Progenitor cell of endocrine pancreas (in vitro differentiated cells): ENCODE results near the genes TSPY8, TSPY10, USP9Y, VCY1B, HSFY2 and PRY.

DNA sequence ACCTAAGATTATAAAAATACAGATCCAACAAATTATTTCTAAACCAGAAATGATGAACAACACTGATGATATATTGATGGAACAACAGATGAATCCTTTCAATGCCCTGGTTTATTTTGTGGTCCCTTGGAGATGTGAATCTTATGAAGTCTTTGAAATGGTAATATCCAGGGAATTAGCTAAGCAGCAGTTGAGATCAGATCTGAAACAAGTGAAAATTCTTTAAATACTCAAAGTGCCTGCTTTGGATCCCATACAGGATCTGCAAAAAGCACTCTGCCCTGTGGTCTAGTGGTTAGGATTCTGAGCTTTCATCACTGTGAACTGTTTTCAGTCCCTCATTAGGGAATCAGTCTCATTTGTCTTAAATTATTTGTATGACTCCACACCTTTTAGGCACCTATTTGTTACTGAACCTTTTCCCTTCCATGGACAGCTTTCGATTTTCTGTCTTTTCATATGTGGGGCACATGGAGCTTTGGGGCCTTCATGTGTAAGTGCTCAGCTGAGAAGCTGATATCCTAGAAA, 211.3 kb upstream of the TGIF2LY start:
- PRO-cap = no peak

GRCh38 chrY:7172666-7173045, 261.1 kb upstream of the AMELY start:
- PRO-cap = no peak

GRCh38 chrY:7322122-7322566, 410.6 kb upstream of the AMELY start:
- PRO-cap = no peak

GRCh38 chrY:7339283-7340249, 428.0 kb upstream of the AMELY start:
- PRO-cap = no peak

DNA sequence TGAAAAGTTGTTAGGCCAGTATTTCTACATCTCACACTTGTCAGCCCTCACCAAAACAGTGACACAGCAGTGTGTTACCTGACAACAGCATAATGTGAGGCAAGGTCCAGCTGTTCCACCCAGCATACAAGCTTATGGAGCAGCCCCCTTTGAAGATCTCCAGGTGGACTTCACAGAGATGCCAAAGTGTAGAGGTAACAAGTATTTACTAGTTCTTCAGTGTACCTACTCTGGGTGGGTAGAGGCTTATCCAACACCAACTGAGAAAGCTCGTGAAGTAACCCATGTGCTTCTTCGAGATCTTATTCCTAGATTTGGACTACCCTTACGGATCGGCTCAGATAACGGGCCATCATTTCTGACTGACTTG, 469.4 kb upstream of the TSPY4 start:
- PRO-cap = no peak

DNA sequence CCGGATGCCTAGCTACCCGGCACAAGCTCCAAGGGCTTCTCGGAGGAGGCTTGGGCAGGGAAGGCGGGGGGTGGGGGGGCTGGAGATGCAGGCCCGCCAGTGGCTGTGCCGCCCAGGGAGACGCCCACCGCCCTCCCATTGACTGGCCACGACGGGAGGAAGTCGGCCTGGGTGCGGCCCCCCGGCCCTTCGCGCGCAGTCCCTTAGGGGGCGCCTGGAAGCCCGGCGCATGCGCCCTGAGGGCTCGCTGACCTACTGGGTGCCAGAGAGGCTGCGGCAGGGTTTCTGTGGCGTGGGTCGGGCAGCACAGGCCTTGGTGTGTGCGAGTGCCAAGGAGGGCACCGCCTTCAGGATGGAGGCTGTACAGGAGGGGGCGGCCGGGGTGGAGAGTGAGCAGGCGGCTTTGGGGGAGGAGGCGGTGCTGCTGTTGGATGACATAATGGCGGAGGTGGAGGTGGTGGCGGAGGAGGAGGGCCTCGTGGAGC, at the start of gene TSPY8:
TSS of gene TSPY8 (plus strand) at position 184 of the 485 bp plus-strand sequence.
- PRO-cap = no peak

- PRO-cap = no peak
Observed at GRCh38 chrY:9527557-9528047, at the start of gene TSPY10. TSPY10 (plus strand) TSS chrY:9527880.

DNA sequence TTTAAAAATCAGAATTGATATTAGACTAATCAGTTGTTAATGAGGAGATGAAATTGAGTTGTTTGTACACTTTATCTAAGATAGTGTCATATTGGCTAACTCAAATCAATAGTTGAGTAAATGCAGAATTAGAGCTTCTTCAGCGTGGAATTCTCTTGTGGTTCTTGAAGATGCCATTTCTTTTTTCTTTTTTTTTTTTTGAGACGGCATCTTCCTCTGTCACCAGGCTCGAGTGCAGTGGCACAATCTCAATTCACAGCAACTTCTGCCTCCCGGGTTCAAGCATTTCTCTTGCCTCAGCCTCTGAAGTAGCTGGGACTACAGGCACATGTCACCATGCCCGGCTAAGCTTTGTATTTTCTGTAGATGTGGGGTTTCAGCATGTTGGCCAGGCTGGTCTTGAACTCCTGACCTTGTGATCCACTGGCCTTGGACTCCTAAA, 1584.1 kb upstream of the USP9Y start:
- PRO-cap = no peak

DNA sequence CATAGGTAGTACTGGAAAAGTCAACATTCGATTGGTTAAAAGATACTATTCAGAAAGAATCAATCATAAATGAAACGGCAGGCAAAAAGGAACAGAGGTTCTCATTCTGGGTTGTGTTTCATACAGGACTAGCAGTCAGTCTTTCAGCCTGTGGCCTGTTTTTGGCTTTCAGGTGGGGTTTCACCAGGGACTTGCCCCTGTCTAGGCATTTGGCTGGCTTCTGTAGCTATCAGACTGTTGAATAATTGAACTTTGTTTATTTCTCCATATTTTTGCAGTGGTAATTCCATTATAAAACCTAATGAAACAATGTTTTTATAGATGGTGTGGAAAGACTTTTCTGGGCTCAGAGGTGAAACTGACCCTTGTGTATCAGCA, at the start of gene USP9Y:
TSS of gene USP9Y (plus strand) at position 239 of the 378 bp plus-strand sequence.
- PRO-cap = no peak

GRCh38 chrY:12918944-12919178, 14.2 kb downstream of the DDX3Y start:
- PRO-cap = no peak

DNA sequence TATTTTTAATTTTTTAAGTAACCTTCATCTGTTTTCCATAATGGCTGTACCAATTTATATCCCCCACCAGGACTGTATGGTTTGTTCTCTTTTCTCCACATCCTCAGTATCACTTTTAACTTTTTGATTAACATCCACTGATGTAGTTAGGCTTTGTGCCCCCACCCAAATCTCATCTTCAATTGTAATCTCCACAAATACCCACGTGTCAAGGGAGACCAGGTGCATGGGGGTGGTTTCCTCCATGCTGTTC, 91.4 kb downstream of the UTY start:
- PRO-cap = no peak

- PRO-cap = no peak
Observed at GRCh38 chrY:14055975-14056521, at the start of gene VCY1B. VCY1B (plus strand) TSS chrY:14056227.

- PRO-cap = no peak
Observed at GRCh38 chrY:14309032-14309299, 215.4 kb upstream of the NLGN4Y start.

DNA sequence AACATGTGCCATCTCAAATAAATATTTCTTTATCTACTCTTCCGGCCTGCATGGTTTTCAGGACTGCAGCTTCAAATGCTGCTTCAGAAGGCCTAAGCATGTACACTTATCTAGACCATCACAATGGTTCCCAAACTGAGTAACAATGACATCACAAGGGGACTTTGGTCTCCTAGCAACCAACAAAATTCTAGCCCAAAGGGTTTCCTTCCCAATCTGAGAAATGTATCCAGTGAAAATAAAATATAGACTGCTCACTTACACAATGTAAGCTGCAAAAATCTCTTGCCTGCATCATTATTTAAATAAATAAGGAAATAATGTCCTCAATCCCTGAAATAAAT, at the start of gene HSFY2:
TSS of gene HSFY2 (minus strand) at position 129 of the 344 bp plus-strand sequence.
- PRO-cap = no peak

DNA sequence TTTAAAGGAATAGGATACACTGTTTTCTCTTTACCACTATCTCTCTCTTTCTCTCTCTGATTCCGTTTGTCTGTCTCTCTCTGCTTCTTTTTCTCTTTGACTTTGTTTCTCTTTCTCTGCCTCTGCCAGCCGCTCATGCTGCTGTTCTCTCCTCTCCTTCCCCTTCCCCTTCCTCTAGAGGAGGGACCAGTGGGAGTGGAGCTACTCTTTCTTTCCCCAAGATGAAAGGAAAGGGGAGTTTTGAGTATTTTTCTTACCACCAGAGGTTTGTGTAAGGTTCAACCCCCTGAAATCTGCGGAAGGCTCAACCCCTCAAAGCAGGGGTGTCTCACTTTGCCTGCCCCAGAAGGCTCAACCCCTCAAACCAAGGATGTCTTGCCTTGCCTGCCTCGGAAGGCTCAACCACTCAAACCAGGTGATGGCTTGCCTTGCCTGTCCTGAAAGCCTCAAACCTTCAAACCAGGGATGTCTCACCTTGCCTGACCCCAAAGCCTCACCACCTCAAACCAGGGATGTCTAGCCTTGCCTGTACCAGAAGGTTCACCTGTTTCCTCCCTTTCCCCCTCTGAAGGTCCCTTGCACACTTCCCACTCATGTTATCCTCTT, 267.1 kb upstream of the HSFY2 start:
- PRO-cap = no peak

DNA sequence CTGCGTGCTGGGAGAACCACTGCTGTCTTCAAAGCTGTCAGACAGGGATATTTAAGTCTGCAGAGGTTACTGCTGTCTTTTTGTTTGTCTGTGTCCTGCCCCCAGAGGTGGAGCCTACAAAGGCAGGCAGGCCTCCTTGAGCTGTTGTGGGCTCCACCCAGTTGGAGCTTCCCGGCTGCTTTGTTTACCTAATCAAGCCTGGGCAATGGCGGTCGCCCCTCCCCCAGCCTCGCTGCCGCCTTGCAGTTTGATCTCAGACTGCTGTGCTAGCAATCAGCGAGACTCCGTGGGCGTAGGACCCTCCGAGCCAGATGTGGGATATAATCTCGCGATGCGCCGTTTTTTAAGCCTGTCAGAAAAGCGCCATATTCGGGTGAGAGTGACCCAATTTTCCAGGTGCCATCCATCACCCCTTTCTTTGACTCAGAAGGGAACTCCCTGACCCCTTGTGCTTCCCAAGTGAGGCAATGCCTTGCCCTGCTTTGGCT, 365.8 kb downstream of the KDM5D start:
- PRO-cap = no peak

- PRO-cap = no peak
Observed at GRCh38 chrY:22490146-22490659, at the start of gene PRY. PRY (plus strand) TSS chrY:22490397.